ENCODE data around the gene ELOVL1.

GRCh38 chr1:41890755-41891909, 27.6 kb downstream of the HIVEP3 start:
- PRO-cap: unidirectional peak, minus-strand start at chr1:41891709

DNA sequence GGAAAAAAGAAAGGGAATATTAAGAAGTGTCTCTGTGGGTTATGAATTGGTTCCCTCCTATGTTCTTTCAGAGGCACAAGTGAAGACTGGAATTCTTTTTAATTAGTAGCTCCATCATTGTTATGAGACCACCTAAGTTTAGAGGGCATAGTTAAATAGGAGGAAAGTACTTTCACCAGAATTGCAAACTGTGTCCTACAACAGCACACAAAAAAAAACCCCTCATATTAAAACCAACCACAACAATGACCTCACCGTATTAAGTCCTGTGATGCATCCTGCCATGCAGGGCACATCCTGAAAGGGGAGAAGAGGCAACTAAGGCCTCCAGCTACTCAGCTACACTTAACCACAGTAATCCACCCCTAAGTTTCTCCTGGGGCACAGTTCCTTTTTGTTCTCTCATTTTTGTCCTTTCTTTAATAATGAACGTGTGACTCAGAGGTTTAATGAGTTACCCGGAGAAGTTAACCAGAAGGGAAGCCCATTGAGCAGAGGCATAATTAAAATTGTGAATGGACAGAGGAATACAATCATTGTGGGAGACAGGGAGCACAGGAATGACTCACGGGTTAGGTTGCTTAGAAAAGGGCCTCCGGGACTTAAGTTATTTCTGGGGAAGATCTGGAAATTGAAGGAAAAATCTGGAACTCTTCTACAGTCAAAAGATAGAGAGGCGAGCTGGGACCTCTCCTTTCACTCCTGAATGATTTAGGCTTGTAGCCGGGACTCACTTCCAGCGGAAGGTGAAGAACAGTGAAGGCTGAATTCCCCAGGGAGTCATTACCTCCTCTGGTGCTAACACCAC, 36.8 kb upstream of the HIVEP3 start:
- PRO-cap: no peak

- PRO-cap: no peak
Measured at GRCh38 chr1:42043818-42044224, 109.4 kb upstream of the GUCA2B start.

GRCh38 chr1:42168010-42168300, 3.4 kb upstream of the GUCA2A start:
- PRO-cap: no peak

- PRO-cap: no peak
Measured at GRCh38 chr1:42454326-42454621, 1.5 kb downstream of the ZMYND12 start.

- PRO-cap: no peak
Measured at GRCh38 chr1:42513057-42513539, 50.0 kb downstream of the CCDC30 start.

- PRO-cap: bidirectional peak, plus-strand start at chr1:42682426, minus-strand start at chr1:42682177
Measured at GRCh38 chr1:42681611-42682261, 482 bp upstream of the YBX1 start.

- PRO-cap: no peak
Measured at GRCh38 chr1:42703401-42704275, 21.4 kb downstream of the YBX1 start.

DNA sequence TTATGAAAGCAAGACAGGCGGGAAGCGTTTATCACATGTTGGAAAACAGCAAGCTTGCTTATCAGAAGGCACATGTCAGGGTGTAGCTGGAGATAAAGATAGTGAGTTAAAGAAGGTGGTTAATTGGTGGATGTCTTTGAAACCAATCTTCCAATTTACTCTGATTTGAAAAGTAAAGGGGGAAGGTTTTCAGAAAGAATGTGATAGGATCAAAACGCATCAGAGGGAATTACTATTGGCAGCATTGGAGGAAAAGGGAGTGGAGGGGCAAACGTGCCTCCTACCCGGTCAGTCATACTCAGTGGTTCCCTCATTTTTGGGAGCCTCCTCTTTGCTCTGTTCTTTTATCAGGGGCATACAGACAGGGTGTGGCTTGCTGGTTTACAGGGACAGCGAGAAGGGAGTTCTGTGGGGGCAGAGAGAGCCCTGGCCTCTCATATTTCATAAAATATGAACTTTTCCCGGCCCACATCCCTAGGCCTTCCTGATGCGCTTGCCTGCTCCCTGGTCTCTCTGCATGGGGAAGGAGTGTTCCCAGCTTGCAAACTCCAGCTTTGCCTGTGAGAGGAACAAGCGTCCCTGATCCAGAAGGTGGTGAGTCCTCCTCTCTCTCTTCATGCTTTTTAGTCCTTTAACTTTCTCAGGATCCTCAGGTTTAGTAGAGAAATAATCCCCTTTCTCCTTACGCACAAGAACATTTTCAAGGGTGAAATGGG, 8.1 kb upstream of the SVBP start:
- PRO-cap: no peak

DNA sequence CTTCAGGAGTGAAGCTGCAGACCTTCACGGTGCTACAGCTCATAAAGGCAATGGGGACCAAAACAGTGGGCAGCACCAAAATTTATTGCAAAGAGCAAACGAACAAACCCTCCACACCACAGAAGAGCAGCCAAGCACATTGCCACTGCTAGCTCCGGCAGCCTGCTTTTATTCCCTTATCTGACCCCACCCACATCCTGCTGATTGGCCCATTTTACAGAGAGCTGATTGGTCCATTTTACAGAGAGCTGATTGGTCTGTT, 42.5 kb downstream of the SLC2A1 start:
- PRO-cap: no peak

- PRO-cap: no peak
Measured at GRCh38 chr1:42931766-42932663, 26.7 kb downstream of the SLC2A1 start.

DNA sequence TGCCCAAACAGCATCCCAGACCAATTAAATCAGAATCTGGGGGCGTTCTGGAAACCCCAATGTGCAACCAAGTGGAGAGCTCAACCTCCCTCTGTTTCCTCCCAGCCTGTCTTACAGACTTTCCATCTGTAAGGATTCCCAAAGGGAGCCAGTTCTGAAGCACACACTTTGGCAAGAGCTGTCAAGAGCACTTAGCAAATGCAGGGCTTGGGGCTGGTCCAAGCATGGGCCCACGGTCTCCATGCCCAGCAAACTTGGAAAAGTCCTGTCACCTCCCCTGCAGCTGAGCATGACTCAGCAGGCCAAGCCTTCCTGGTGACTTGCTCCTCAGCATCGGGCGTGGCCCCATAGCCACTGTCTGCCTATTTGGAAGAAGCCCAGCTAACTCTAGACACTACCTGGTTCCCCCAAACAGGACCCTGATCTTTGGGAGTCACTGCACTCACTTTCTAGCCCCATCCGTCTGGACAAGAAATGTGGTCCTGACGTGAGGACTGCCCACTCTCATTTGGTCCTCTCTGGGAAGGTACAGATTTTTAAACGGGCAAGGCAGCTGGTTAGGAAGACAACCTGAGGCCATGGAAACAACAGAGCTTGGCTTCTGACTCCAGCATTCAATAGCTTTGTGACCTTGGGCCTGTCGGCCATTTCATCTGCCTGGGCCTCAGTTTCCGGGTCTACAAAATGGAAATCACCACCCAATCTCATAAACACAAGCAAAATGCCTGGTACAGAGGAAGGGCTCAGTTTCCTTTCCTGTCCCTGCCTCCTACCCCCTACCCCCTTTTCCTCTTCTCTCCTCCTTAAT, 16.8 kb downstream of the SLC2A1 start:
- PRO-cap: no peak

GRCh38 chr1:42967078-42967680, 8.5 kb upstream of the SLC2A1 start:
- PRO-cap: no peak

DNA sequence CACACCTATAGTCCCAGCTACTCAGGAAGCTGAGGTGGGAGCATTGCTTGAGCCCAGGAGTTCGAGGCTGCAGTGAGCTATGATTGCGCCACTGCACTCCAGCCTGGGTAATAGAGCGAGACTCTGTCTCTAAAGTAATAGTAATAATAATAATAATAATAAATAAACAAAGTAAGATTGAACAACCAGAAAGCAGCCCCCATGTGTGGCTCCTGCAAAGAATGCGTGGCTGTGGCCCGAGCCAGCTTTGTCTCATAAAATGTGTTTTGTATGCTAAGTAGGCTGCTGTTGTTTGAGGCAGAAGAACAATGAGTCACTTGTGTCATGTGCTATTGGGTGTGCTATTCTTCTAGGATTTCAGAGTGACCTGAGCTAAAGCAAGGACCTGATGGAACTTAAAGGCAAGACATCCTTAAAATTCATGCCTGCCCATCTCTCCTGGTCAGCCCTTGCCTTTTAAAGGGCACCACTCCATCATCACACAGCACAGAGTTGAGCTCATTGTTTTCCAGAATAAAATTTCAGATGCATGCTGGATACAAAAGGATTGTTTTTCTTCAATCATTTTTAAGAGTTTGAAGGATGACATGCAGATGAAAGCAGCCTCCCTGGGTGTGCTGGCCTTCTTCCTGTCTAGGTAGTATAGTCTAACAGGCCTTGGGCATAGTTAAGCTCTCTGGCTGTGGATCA, 6.4 kb upstream of the TIE1 start:
- PRO-cap: no peak

DNA sequence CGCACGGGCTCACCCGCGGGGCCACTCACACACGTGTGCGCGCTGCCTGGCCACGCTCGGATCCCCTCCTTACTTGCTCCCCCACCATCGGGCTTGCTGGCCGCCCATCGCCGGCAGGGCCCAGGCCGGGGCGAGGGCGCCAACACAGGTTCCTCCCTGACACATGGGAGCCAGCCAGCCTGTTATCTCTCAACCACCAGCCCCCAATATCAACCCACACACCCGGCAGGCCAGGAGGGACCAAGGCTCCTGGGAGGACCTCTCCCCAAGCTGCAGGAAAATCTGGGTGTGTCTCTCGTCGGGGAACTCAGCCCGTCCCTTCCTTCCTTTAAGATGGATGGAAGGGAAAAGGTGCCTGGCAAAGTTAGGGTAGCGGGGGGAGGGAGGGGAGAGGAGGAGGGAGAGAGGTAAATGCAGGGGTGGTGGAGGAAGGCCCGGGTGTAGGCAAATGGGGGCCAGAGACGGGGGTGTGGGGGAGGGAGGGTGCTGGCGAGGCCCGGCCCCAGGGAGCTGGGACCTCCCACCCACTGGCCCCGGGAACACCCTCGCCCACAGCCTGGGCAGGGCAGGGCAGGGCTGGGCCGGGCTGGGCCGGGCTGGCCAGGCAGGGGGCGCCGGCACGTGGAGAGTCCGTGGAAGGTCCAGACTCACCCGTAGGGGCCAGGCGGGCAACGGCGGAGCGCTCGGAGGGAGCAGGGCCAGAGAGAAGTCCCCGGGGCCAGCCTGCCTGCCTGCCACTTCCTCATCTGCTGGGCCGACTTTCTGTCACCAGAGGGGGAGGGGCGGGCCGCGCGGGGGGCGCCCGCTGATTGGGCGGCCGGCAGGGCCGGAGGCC, at the start of gene ELOVL1:
TSS of gene ELOVL1 (minus strand) at position 748 of the 835 bp plus-strand sequence.
- PRO-cap: bidirectional peak, plus-strand start outside the sequence, minus-strand start at position 748 of the sequence

GRCh38 chr1:43472420-43473409, 19.0 kb upstream of the HYI start:
- PRO-cap: no peak

GRCh38 chr1:43532020-43532676, 1.5 kb downstream of the PTPRF start:
- PRO-cap: no peak

- PRO-cap: no peak
Measured at GRCh38 chr1:43832402-43832735, 101.2 kb upstream of the ARTN start.

DNA sequence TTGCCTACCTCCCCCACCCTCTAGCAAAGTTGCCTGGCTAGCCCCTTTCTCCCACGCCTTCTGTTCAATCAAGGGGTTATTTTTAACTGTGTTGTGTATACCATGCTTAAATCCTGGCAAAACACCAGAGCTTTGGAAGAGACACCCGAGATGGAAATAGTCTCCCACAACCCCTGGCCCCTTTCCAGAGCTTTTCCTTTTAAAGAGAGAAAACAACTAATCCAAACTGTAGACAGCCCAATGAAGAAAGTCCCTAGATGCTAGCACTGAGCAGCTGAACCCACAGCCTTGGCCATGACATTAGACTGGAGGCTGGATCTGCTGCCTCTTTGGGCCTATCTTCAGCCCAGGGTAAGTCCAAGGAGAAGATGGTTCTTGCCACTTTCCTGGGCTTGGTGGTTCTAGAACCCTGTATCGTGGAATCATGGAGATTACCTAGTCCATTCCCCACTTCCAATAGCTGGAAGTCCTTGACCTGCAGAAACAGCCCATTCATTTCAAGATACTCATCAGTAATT, 64.8 kb upstream of the ARTN start:
- PRO-cap: no peak

GRCh38 chr1:43872328-43872943, 61.2 kb upstream of the ARTN start:
- PRO-cap: no peak